Prostate gland (tissue), 2 donors: ENCODE results near the genes TACR2 and PRF1.

DNA sequence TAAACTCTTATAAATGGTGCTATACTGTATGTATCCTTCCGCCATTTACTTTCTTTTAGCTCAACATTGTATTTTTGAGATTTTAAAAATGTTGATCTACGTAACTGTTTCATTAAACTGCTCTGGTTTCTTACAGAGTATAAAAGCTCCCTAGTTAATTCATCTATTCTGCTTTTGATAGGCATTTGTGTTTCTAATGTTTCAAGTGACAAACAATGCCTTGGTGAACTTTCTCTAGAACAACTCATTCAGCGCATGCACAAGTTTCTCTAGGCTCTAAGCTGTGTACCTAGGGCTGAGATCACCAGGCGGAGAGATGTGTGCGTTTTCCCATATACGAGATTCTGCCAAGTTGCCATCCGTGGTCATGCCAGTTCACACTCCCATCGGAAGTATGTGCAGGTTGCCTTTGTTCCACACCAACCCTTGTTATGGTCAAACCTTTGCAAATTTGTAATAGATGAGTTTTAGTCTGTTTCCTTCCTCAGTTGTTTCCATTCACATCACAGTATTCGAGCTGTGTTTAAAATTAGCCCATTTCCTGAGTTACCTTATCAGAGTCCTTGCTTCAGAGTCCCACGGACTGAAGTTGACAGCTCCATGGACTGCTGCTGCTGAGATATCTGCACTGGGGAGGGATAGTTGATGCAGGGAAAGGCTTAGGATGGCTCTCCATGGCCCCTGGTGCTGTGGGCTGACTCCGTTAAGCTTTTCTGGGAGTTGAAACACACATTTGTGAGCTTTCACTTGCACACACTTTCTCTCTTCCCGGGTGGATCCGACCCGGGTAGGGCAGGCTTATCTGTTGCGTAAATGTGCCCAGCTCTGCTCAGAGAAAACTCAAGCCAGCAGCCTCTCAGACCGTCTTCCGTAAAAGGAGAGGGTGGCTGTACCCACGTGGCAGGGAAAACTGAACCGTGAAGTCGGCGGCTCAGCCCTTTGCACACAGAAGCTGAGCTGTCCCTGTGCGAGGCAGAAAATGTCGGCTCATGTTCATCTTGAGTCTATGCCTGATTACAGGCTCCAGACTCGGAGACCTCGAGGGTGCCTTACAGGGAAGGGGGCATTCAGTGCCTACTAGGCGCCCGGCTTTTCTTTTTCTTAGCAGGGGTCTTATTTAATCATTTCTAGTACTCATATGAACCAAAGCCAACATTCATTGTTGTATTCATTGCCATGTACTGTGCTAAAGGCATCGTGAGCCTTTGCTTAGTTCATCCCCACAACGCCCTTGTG lies 9.1 kb downstream of the HK1 start:
- PRO-cap = bidirectional peak, plus-strand start at position 942 of the sequence, minus-strand start at position 817 of the sequence
- RAMPAGE, long total RNA, 2 experiments = no peak in any of the 2 experiments

GRCh38 chr10:69389765-69390544 lies 26.8 kb downstream of the TACR2 start:
- PRO-cap = no peak
- RAMPAGE, long total RNA, 2 experiments = no peak in any of the 2 experiments

- PRO-cap = bidirectional peak, plus-strand start at chr10:69417041, minus-strand start at chr10:69416918; unidirectional peak, plus-strand start at chr10:69417041
- RAMPAGE, long total RNA, 2 experiments = start-site peak on the plus strand in 1 of 2 experiments, at chr10:69416984-69417039 at its widest, 5 reads per replicate; start-site peak on the minus strand in 1 of 2 experiments, at chr10:69416731-69416918 at its widest, 14 reads per replicate
Observed at GRCh38 chr10:69416268-69417283, at the start of gene TACR2. TACR2 (minus strand) TSS chr10:69416918.

DNA sequence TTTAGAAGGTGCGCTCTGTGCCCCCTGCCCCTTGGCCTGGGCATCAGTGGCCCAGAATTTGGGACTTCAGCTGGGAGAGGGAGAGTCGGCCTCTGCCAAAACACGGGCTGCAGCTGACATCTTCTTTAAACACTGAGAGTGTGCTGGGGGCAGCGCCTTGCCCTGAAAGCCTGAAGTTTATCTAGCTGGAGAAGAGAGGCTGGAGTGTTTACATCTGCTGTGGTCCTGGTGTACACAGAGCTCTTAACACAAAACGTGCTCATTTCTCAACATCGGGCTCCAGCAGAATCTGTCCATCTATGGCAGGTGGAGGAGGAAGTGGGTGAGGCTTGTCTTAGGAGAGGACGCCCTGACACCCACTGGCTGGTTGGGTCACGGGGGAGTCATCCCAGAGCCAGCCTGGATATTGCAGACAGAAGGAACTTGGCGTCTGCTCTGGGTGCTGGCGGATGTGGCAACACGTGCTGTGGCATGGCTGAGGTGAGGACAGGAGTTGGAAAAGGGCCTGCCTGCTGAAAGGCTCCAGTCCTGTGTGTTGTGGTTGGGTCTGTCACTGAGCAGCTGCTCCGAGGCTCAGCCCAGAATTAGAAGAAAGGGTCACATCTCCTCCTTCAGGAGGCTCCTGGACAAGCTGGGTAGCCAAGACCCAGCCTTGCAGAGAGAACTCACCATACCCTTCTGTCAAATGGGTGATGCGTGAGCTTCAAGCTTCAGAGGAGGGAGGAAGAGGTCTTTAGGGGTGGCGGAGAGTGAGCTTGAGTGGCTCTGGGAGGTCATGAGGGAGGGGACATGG lies 5.2 kb upstream of the TACR2 start:
- PRO-cap = no peak
- RAMPAGE, long total RNA, 2 experiments = no peak in any of the 2 experiments

DNA sequence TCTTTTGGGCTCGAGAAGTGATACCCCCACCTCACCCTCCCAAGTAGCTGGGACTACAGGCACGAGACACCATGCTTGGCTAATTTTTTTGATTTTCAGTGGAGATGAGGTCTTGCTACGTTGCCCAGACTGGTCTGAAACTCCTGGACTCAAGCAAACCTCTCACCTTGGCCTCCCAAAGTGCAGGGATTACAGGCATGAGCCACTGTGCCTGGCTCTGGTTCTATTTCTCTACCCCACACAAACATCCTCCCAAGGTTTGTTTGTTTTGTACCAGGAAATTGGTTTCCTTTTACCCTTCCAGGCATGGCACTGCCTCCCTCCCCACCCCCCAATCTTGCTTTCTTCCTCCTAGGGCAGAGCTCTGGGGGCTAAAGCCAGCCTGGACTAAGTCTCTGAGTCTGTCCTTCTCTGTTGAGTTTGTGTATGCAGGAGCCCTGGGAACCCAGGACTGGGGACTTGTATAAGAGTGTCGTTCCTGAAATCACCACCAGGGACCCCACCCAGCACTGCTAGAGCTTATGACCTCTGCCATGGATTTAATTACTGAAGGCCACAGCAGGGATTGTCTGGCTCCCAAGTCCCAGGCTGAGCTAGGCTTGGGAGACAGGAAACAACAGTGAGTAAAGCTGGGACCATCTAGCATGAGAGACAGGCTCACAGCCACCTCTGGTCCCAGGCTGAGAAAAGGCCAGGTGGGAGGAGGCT lies 1.6 kb upstream of the TSPAN15 start:
- PRO-cap = no peak
- RAMPAGE, long total RNA, 2 experiments = no peak in any of the 2 experiments

DNA sequence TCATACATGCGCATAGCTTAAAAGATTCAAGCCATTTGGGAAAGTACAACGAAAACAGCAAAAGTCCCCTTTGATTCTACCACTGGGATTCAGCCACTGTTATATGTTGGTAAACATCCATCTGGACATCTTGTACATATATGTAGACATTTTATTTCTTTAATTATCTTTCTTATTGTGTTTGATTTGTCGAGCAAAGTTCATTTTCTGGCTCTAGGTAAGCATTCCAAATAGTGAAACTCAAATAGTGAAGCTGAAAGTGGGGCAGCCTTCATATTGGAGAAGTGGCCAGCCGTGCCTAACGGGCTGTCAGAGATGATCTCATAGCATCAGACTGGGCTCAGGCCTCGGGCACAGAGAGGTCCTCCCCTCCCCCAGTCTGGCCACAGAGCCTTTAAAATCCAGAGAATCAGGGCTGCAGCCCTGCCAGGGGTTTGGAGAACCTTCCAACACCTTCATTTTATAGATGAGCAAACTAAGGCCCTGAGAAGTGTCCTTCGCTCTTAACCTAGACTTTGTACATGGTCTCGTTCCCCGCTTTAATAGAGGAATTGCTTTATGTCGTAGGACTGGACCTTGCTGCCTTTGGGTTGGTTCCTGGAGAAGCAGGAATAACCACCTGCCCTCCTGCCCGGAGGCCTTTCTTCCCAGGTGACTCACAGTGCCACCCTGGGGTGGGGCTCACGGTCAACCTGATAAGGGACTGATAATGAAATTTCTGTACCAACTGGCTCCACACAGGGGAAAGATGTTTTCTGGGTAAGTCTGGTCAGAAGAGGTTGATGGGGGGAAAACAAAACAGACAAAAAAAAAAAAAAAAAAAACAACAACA lies 7.3 kb downstream of the TSPAN15 start:
- PRO-cap = no peak
- RAMPAGE, long total RNA, 2 experiments = no peak in any of the 2 experiments

DNA sequence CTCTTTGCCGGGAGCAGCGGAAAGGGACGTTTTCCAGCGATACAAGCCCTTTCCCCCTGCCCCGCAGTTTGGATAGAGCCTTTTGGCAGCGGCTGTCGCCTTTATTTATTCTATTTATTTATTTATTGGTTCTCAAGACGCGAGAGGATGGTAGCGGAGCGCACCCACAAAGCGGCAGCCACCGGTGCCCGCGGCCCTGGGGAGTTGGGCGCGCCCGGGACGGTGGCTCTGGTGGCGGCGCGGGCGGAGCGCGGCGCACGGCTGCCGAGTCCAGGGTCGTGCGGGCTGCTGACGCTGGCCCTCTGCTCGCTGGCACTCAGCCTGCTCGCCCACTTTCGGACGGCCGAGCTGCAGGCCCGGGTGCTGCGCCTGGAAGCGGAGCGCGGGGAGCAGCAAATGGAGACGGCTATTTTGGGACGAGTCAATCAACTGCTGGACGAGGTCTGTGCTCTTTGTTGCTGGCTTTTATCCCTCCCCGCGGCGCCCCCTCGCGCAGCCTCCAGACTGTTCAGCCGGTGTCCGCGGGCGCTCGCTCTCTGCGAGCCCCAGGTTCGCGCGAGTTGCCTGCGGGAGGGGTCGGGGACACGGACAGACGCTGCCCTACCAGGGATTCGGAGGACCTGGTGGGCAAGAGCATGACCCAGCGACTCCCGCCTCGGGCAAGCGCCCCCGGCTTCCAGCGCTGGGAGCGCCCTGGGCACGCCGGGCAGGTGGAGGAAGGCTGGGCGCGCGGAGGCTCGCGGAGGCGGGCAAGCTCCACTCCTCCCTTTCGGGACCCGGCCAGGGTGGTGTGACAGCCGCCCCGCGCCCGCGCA lies 778 bp downstream of the COL13A1 start:
- PRO-cap = no peak
- RAMPAGE, long total RNA, 2 experiments = no peak in any of the 2 experiments

- PRO-cap = unidirectional peak, plus-strand start at chr10:69866888
- RAMPAGE, long total RNA, 2 experiments = no peak in any of the 2 experiments
Observed at GRCh38 chr10:69866400-69867675, 65.1 kb downstream of the COL13A1 start.

- PRO-cap = no peak
- RAMPAGE, long total RNA, 2 experiments = no peak in any of the 2 experiments
Observed at GRCh38 chr10:70091946-70092748, 39.5 kb downstream of the MACROH2A2 start.

- PRO-cap = no peak
- RAMPAGE, long total RNA, 2 experiments = no peak in any of the 2 experiments
Observed at GRCh38 chr10:70145086-70145475, 1.4 kb downstream of the TYSND1 start.

DNA sequence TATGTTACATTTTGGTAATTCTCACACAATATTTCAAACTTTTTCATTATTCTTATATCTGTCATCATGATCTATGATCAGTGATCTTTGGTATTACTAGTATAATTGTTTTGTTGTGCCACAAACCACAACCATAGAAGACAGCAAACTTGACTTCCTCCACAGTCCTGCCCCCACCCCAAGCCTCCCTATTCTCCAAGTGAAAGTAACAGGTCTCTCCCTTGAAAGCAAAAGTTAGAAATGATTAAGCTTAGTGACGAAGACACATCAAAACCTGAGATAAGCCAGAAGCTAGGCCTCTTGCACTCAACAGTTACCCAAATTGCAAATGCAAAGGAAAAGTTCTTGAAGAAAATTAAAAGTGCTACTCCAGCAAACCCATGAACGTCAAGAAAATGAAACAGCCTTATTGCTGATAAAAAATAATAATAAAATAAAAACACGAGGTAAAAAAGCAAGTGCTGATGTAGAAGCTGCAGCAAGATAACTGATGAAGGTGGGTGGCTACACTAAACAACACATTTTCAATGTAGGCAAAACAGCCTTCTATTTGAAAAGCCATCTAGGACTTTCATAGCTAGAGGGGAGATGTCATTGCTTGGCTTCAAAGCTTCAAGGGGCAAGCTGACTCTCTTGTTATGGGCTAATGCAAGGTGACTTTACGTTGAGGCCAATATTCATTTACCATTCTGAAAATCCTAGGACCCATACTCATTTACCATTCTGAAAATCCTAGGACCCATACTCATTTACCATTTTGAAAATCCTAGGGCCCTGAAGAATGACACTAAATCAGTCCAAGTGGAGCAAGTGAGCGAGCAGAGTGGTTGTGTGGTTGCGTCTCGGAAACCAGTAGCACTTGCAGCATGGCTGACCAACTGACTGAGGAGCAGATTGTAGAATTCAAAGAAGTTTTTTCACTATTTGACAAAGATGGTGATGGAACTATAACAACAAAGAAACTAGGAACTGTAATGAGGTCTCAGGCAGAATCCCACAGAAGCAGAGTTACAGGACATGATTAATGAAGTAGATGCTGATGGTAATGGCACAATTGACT lies 7.2 kb downstream of the SAR1A start:
- PRO-cap = no peak
- RAMPAGE, long total RNA, 2 experiments = no peak in any of the 2 experiments

- PRO-cap = no peak
- RAMPAGE, long total RNA, 2 experiments = no peak in any of the 2 experiments
Observed at GRCh38 chr10:70255188-70255536, 21.9 kb upstream of the PPA1 start.

GRCh38 chr10:70355376-70355866 lies 27.0 kb downstream of the LRRC20 start:
- PRO-cap = no peak
- RAMPAGE, long total RNA, 2 experiments = no peak in any of the 2 experiments

DNA sequence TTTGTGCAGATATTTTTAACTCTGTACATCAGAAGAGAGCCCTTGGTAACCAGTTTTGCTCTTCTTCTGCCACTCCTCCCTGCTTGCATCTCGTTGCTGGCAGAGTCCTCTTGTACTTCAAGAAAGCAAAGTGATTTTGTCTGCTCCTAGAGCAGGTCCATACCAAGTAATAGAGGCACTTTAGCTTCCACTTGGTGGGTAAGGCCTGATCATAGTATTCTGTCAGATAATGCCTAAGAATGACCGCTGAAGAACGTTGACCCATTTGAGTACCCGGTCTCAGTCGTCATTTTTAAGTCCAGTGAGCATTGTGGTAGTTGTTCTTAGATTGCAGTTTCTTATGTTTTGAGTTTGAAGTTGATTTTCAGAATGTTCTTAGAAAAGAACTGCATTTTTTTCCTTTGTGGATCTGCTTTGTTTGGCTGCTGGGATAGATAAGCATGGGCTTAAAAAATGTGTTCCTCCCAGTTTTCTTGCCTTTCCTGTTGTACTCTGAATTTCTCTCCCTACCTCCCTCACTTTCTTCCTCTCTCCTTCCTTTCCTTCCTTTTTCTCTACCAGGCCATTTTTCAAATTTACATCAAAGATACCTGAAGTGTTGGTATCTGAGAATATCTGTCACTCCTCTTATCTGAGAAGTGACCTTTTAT lies 18.6 kb downstream of the EIF4EBP2 start:
- PRO-cap = no peak
- RAMPAGE, long total RNA, 2 experiments = no peak in any of the 2 experiments

- PRO-cap = no peak
- RAMPAGE, long total RNA, 2 experiments = no peak in any of the 2 experiments
Observed at GRCh38 chr10:70426066-70426568, 15.4 kb downstream of the NODAL start.

DNA sequence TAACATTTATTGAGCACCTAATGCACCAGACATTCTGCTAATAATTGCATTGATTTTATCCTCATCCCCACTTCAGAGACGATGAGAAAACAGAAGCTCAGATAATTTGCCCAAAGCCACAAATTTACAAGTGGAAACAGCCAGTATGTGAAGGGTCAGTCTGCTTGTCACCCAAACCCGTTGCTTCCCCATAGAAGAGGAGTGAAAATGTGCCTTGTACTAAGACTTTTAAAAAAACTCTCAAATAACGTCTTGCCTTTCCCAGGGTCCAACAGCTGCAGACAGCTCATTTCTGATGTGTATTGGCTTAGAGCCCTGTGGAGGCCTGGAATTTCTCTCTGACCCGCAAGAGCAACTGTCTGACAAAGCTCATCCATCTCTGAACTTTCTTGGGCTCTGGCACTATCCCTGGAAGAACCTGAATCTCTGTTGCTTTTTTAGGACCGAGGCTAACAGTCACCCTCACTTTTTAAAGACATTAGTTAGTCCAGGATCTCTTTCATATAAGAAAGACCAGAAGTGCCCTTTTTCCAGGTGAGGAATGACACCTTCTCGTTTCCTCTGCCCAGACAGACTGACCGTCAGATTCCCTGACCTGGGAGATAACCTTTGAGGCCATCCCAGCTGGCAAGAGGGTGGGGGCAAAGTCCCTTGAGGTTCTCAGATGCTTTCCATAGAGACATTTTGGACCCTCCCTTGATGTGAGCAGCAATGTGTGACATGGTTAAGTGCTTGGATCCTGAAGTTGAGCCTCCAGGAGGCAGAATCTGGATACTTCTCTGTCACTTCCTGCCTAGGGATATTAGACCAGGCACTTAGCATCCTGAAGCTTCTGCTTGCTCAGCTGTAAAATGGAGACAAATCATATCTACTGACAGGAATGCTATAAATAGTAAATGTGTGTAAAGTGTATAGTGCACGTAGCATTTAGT lies 4.4 kb upstream of the NODAL start:
- PRO-cap = no peak
- RAMPAGE, long total RNA, 2 experiments = no peak in any of the 2 experiments

- PRO-cap = no peak
- RAMPAGE, long total RNA, 2 experiments = no peak in any of the 2 experiments
Observed at GRCh38 chr10:70459604-70460242, 18.2 kb upstream of the NODAL start.

DNA sequence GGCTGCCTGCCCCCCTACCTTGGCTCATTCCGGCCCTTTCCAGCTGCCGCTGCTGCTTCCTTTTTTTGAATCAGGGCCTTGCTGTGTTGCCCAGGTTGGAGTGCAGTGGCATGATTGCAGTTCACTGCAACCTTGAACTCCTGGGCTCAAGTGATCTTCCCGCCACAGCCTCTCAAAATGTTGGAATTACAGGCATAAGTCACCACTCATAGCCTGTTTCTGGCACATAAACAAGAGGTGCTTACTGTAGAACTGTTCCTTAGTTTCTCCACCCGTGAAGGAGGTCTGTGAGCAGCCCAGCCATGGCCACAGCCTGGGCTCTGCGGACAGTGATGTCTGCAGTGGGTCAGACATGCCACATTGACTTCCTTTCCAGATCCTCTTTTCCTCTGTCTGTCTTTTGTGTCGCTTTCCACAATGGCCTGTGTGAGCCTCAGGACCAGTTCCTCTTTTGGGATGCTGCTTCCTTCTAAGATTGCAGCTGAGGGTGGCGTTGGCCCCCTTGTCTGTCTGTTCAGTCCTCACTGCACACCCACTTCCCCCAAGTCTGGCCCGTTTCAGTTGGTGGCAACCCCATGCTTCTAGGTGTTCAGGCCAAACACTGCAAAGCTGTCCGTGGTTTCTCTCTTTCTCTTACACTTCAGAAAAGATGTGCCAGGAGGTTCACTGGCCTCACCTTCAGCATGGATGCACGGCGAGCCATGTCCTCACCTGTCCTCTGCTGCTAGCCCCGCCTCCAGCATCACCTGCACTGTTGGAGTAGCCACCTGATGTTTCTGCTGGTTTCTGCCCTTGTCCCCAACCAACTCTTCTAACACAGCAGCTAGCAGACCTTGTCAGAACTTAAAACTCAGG lies 14.7 kb downstream of the PALD1 start:
- PRO-cap = no peak
- RAMPAGE, long total RNA, 2 experiments = no peak in any of the 2 experiments

- PRO-cap = bidirectional peak, plus-strand start at chr10:70602884, minus-strand start at chr10:70602741
- RAMPAGE, long total RNA, 2 experiments = no peak in any of the 2 experiments
Observed at GRCh38 chr10:70602459-70603151, at the start of gene PRF1. PRF1 (minus strand) TSS chr10:70602741.

GRCh38 chr10:70664387-70665449 lies 7.6 kb upstream of the ADAMTS14 start:
- PRO-cap = no peak
- RAMPAGE, long total RNA, 2 experiments = no peak in any of the 2 experiments